Foreskin fibroblast (primary cell): ENCODE data around the genes ZNF496, OR2L5, OR2M2, OR2T10 and SH3BP5L.

- RRBS, result 2% methylated on average over 15 of the region's 89 CpGs
Observed at GRCh38 chr1:247110567-247111657, 6.8 kb upstream of the ZNF669 start.

GRCh38 chr1:247299883-247300426 is 31.7 kb downstream of the ZNF496 start:
- RRBS, result no CpG with 5 or more reads among the region's 11 CpGs

GRCh38 chr1:247331565-247332482 is at the start of gene ZNF496:
ZNF496 (minus strand) TSS chr1:247331867.
- RRBS, result 2% methylated on average over 49 of the region's 119 CpGs

- RRBS, result no CpG with 5 or more reads among the region's 11 CpGs
Observed at GRCh38 chr1:247360063-247360692, 28.5 kb upstream of the ZNF496 start.

- RRBS, result no CpG with 5 or more reads among the region's 14 CpGs
Observed at GRCh38 chr1:247376461-247377148, 39.4 kb upstream of the NLRP3 start.

- RRBS, result no CpG with 5 or more reads among the region's 5 CpGs
Observed at GRCh38 chr1:248013408-248013839, at the start of gene OR2L5. OR2L5 (plus strand) TSS chr1:248013660.

- RRBS, result no CpG with 5 or more reads among the region's 3 CpGs
Observed at GRCh38 chr1:248174549-248175105, at the start of gene OR2M2. OR2M2 (plus strand) TSS chr1:248174821.

DNA sequence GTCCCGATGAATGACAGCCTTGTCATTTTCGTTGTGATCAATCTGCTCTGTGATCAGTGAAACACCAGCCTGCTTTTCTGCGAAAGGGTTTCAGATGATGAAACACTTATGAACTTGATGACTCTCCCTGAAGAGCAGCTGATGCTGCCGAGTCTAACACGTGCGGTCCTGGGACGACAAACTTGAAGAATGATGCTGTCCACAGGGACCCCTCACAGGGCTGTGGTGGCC is at the start of gene OR2T10:
Gene OR2T10, minus strand, starts transcription at position 142 of the 231 bp plus-strand sequence.
- RRBS, result no CpG with 5 or more reads among the region's 7 CpGs

GRCh38 chr1:248819001-248819461 is 6.7 kb downstream of the SH3BP5L start:
- RRBS, result no CpG with 5 or more reads among the region's 4 CpGs

DNA sequence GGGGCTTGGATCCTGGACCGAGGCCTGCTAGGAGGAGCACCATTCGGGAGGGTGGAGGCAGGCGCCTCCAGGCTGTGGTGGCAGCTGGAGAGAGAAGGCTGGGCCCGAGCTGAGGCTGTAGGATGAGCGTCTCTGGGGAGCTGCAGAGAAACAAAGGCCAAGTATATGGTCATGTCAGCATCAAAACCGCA is 593 bp downstream of the SH3BP5L start:
- RRBS, result no CpG with 5 or more reads among the region's 6 CpGs

GRCh38 chr1:248825804-248827017 is at the start of gene SH3BP5L:
SH3BP5L (minus strand) TSS chr1:248825915.
- RRBS, result 3% methylated on average over 8 of the region's 65 CpGs

- RRBS, result no CpG with 5 or more reads among the region's 8 CpGs
Observed at GRCh38 chr1:248828710-248829419, 3.1 kb upstream of the SH3BP5L start.

- RRBS, result no CpG with 5 or more reads among the region's 8 CpGs
Observed at GRCh38 chr1:248857121-248857796, 1.6 kb downstream of the ZNF692 start.

GRCh38 chr1:248857797-248858438 is 967 bp downstream of the ZNF692 start:
- RRBS, result under 1% methylated on average over 6 of the region's 30 CpGs

DNA sequence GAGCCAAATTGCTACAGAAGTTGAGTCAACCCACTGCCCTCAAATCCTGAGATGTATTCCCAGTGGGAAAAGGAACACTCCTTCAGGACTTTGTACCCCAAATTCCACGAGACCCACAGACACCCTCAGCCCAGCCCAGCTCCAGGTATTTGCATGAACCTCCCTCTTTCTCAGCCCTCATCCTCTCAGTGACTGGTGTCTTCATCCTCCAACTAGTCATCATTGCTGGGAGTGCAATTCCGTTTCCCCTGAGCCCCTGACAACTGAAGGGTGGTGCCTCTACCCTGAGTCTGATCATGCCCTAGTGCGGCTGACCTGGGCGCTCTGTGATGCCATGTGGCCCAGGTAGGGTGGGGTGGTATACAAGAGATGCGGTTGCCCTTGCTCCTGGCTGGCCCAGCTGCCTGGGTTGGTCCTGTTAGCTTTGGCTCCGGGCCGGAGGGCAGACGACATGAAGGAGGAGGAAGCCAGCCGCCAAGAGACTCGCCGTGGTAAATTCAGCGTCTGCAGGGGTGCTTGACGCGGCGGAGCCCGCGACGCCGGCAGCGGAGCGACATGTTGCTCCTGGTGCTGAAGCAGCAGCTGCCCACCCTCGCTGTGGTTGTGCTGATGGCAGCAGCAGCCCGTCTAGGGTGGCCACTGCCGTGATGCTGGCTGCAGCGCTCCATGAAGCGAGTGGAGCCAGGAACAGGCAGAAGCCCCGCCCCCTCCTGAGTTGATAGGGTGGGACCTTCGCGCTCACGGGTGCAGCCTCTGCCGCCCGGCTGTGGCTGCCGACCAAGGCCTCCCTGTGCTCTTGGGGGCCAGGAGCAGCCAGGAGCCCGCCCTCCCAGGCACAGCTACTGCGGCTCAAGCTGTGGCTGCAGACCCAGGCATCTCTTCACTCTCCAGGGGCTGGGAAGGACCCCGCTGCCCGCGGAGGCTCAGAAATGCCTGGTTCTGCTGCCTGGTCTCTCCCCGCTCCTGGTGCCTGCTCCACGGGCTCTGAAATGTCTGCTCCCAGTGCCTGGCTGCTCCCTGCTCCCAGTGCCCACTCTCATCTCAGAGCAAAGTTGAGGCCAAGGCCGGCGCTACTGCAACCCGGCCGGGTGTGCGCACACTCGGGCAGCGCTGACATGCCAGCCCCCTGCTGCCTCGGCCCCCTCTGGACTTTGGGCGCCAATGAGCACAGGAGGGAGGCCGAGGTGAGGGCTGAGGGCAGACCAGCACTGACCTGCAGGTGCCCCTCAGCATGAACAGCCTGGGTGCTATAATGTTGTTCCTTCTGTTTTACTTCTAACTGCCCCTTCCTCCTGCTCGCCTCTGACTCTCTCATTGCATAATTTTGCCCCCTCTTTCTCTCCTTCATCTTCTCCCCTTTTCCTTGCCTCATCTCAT is 4.2 kb upstream of the ZNF692 start:
- RRBS, result 0% methylated on average over 2 of the region's 51 CpGs